ENCODE results near the gene SLC15A5.

GRCh38 chr12:13209663-13210251 is 13.2 kb downstream of the EMP1 start:
CAGE:
- cytosol, long polyA minus RNA = no peak
- cytosol, long polyA plus RNA = no peak
- long polyA plus RNA = no peak
- nucleus, long polyA minus RNA = no peak
- nucleus, long polyA plus RNA = no peak

DNA sequence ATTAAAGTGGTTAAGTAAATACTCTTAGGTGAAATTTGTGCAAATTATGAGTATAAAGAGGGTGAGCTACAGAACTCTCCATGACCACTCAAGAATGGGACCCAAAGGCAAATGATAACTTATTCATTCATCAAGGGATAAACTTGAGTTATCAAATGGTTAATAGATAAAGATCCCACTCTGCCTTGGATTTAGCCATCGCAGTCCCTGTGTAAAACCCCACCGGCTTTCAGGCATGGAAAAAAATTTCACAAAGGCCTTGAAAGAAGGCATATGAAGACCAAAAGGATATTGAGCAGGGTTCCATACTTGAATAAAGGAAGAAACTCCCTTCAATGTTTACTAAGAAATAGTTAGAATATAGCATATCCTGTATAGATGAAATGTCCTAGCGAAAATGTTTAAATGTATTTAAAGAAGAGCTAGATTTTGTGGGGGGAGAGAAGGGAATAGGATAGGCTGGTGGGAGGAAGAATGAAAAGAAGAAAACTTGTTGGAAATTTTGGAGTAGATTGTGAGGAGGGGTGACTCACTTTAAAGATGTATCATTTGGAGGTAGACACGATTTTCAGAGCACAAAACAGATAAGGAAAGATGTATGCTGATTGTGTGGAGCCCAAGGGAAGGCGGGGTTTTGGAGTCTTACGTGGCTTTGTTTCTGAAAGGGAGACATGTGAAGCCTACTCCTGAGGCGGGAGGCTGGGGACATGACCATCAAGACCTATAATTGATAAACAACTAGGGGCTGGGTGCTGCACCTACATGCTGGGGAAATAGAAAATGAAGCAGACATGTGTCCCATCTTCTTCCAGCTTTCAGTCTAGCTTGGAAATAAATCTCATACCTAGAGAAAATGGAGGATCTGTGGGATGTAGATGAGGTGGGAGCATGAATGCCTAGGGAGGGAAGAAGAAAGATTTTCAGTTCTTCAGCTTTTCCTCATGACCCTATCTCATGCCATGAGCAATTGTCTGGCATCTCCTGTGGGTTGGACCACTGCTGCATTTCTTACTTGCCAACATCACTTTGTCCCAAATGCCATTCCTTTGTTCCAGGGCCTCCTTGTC is 21.8 kb downstream of the EMP1 start:
CAGE:
- cytosol, long polyA minus RNA = no peak
- cytosol, long polyA plus RNA = no peak
- long polyA plus RNA = no peak
- nucleus, long polyA minus RNA = no peak
- nucleus, long polyA plus RNA = no peak

DNA sequence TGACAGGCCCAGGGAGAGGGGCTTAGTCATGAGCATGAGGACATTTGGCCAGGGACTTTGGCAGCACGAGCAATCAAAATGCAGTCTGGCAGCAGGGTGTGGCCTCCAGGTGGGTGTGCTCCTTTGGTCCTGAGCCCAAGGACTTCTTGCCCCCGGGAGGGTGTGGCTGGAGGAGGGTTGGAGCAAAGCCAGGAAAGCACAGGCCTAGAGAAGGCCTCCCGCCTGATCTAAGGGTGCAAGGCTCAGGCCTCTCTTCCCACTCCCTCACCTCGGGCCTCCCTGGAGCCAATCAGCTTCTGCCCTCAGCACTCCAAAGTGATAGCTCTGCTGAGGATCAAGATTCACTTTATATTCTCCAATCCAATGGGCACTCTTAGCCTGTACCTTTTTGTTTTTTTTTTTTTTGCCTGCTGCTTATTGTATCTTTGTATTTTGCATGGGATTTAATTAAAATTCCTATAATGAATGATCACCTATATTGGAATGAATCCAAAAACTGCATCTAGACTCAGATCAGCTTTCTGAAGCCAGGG is 25.8 kb downstream of the EMP1 start:
CAGE:
- cytosol, long polyA minus RNA = no peak
- cytosol, long polyA plus RNA = no peak
- long polyA plus RNA = no peak
- nucleus, long polyA minus RNA = no peak
- nucleus, long polyA plus RNA = no peak

DNA sequence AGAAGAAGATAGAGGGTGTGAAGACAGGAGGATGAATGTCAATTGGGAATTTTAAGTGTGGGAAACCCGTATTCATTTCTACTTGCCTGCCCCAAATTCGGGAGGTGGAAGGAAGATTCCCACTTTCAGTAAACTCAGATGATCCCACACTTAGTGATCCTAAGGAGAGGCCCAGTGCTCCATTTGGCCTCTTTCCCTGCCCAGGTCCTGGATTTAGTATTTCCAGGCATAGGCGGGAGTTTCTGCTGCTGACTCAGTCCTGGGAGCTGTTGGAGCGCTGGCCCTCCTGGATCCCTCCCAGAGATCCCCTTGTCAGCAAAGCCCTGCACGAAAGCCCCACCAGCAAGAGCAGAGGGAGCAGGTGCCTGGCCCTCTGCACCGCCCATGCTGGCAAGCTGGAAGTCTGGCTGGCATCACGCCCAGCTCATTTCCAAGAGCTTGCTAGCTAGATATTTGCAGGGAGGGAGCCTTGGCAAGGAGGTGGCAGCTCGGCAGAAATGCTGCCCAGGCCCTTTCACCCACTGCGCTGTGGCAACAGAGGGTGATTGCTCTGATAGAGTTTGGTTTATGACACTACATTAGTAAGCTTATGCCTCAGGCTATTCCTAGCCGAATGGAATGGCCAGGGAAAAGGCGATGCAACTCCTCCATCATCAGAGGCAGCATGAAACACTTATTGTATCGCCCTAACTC is 193.8 kb downstream of the EMP1 start:
CAGE:
- cytosol, long polyA minus RNA = no peak
- cytosol, long polyA plus RNA = no peak
- long polyA plus RNA = no peak
- nucleus, long polyA minus RNA = no peak
- nucleus, long polyA plus RNA = no peak

DNA sequence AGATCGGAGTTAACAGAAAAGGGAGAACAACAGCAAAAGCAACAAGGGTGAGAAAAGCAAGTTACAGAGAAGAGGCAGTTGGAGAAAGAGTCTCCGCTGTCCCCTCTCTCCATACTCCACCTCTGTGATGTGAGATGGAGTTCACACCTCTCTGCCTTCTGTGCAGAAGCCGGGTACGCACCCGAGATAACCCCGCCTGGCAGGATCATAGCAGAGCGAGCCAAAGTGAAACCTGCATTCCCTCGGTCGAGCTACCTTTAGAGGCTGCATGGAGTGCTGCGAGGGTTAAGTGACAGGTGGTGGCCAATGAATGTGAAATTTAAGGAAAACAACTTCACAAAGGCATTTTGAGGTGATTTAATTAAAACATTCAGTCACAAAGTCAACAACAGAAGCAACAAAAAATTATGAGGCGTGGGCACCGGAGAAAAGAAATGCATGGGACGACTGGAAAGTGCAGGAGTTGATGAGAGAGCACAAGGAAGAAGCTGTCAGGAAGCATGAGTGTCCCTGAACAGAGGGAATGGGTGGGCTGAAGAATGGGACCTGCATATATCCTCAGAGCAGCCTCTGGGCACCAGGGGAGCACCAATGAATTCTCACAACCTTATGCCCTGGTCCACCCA is 208.2 kb downstream of the EMP1 start:
CAGE:
- cytosol, long polyA minus RNA = no peak
- cytosol, long polyA plus RNA = no peak
- long polyA plus RNA = no peak
- nucleus, long polyA minus RNA = no peak
- nucleus, long polyA plus RNA = no peak

GRCh38 chr12:13444129-13444530 is 247.6 kb downstream of the EMP1 start:
CAGE:
- cytosol, long polyA minus RNA = no peak
- cytosol, long polyA plus RNA = no peak
- long polyA plus RNA = no peak
- nucleus, long polyA minus RNA = no peak
- nucleus, long polyA plus RNA = no peak

GRCh38 chr12:13505156-13505752 is 308.7 kb downstream of the EMP1 start:
CAGE:
- cytosol, long polyA minus RNA = no peak
- cytosol, long polyA plus RNA = no peak
- long polyA plus RNA = no peak
- nucleus, long polyA minus RNA = no peak
- nucleus, long polyA plus RNA = no peak

DNA sequence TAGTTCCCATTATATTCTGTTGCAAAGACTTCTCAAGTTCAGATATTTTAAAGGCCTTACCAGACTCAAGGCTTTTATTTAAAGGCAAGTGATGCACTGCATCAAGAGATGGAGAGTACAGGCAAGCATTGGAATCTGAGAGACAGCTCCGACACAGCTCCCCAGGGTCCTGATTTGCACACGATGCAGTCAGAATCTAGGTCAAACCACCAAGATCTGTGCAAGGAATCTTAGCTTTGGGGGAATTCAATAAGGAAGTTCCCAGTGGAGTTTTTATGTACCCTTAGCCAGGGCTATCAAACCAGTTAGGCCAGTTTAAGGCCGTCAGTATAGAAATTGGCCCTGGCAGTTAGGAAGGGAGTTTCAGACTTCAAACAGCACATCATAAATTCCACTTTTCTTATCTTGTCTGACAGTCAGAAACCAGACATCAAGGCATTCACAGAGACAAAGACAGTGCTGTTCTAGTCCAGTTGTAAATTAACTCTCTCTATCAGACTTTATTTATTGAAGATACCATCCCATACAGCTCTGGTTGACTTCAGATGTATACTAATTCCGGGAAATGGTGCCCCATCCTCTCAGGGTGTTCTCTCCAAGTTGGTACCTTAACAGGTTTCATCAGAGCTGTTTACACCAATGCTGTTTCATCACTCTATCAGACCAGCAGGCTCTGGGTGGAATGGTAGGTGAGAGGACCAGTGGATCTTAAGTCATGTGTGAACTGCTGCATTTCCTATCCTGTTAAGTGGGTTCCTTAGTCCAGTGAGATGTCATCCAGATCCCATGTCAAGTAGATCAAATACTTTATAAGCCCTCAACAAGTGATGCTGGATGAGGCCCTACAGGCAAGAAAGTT is 157.5 kb upstream of the ATF7IP start:
CAGE:
- cytosol, long polyA minus RNA = no peak
- cytosol, long polyA plus RNA = no peak
- long polyA plus RNA = no peak
- nucleus, long polyA minus RNA = no peak
- nucleus, long polyA plus RNA = no peak

GRCh38 chr12:14256485-14257057 is 108.9 kb upstream of the ATF7IP start:
CAGE:
- cytosol, long polyA minus RNA = no peak
- cytosol, long polyA plus RNA = no peak
- long polyA plus RNA = no peak
- nucleus, long polyA minus RNA = no peak
- nucleus, long polyA plus RNA = no peak

DNA sequence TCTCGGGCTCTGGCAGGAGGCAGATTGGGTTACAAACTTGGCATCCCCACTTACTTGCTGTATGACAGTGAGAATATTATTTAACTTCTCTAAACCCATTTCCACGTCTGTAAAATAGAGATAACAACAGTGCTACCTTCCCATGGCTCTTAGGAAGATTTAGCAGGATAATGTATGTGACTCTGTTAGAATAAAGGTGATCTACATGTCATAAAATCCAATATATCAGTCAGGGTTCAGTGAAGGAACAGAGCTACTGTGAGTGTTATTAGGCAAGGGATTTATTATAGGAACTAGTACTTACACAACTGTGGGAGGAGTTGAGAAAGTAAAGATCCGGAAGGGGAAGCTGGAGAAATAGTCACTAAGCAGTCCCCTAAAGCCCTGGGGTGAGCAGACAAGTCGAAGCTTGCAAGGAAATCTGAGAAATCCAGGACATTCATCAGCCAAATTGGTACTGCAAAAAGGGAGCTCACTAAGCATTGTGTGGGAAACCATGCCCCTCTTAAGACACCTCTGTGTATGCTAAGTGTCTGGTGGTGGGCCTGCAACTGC is 92.0 kb upstream of the ATF7IP start:
CAGE:
- cytosol, long polyA minus RNA = no peak
- cytosol, long polyA plus RNA = no peak
- long polyA plus RNA = no peak
- nucleus, long polyA minus RNA = no peak
- nucleus, long polyA plus RNA = no peak

DNA sequence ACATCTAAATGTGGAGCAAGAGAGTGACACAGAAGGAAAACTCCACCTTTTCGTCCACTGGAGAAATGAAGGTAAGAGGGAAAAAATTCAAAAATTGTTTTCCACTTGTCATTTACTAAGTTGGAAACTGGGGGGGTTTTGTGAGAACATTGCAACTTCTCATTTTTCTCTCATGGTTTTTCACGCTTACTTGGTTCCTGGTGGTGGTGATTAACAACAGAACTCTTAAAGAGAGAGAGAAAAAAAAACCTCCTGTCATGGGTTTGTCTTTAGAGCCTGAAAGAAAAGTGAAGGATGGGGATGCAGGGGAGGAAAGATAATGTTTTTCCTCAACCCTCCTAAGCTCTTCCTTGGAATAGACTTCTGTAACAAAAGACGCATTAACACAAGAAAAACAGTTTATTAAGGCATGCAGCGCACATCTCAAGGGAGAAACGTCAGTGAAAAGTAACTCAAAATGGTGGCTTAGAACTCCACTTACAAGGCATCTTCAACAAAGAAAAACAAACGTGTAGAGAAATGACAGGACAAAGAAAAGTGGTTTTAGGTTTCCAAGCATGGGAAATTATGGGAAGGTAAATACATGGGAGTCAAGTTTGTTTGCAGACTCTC is 81.9 kb upstream of the ATF7IP start:
CAGE:
- cytosol, long polyA minus RNA = no peak
- cytosol, long polyA plus RNA = no peak
- long polyA plus RNA = no peak
- nucleus, long polyA minus RNA = no peak
- nucleus, long polyA plus RNA = no peak

DNA sequence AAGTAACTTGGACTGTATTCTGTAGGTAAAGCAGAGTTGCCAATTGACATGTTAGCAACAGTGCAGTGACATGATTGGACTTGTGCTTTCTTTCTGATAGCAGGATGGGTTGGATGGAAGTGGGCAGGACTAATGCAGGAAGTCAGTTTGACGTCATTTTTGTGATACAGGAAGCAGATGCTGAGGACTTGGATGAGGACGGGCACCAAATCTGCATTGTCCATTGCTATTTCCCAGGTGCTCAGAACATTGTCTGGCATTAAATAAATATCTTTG is 31.0 kb downstream of the GUCY2C start:
CAGE:
- cytosol, long polyA minus RNA = no peak
- cytosol, long polyA plus RNA = no peak
- long polyA plus RNA = no peak
- nucleus, long polyA minus RNA = no peak
- nucleus, long polyA plus RNA = no peak

GRCh38 chr12:14756188-14756612 is 14.7 kb downstream of the H4C16 start:
CAGE:
- cytosol, long polyA minus RNA = no peak
- cytosol, long polyA plus RNA = no peak
- long polyA plus RNA = no peak
- nucleus, long polyA minus RNA = no peak
- nucleus, long polyA plus RNA = no peak

GRCh38 chr12:14841585-14842383 is 1.5 kb downstream of the ART4 start:
CAGE:
- cytosol, long polyA minus RNA = no peak
- cytosol, long polyA plus RNA = no peak
- long polyA plus RNA = no peak
- nucleus, long polyA minus RNA = no peak
- nucleus, long polyA plus RNA = no peak

DNA sequence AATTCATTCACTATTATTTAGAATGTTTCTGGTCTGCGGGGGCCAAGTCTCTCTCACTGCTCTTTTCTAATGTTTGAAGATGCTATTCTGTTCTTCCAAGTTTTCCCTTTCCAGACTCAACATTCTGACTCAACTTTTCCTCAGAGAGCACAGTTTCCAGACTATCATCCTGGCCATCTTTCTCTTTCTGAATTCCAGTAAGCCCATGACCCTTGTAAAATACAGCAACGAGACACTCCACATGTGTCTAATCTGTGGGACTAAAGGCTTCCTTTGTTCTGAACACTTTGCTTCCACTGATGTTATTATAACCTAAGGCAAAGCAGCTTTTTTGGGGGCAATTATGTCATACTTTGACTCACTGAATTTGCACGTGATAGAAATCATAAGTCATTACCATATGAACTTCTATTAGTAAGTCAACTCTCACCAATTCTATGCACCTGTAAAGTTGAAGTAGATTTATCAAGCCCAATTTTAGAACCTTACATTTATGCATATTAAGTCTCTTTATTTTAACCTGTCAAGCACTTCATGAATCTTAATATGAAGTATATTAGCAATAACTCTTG is 6.4 kb upstream of the ART4 start:
CAGE:
- cytosol, long polyA minus RNA = no peak
- cytosol, long polyA plus RNA = no peak
- long polyA plus RNA = no peak
- nucleus, long polyA minus RNA = no peak
- nucleus, long polyA plus RNA = no peak

GRCh38 chr12:14881407-14881735 is 4.3 kb downstream of the MGP start:
CAGE:
- cytosol, long polyA minus RNA = no peak
- cytosol, long polyA plus RNA = no peak
- long polyA plus RNA = no peak
- nucleus, long polyA minus RNA = no peak
- nucleus, long polyA plus RNA = no peak

DNA sequence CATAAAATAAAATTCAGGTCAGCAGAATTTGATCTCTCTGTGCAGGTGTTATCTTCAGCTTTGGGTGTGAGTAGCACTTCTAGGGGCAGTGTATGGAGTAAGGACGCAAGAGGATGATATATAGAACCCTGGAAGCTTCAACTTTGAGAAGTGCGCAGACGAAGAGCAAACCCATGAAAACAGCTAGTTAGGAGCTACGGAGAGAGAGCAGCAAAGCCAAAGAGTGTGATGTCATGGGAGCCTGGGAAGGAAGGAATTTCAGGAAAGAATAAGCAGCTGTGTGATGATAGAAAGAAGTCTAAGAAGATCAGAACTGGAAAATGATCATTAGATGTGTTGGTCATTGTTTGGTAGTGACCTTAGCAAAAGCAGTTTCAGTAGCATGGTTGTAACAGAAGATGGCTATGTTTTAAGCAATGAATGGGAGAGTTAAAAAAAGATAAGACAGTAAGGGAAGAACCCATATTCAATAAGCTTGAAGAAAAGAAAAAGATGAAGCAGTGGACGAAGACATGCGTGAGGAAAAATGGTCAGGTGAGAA is 5.9 kb downstream of the RERG start:
CAGE:
- cytosol, long polyA minus RNA = no peak
- cytosol, long polyA plus RNA = no peak
- long polyA plus RNA = no peak
- nucleus, long polyA minus RNA = no peak
- nucleus, long polyA plus RNA = no peak

DNA sequence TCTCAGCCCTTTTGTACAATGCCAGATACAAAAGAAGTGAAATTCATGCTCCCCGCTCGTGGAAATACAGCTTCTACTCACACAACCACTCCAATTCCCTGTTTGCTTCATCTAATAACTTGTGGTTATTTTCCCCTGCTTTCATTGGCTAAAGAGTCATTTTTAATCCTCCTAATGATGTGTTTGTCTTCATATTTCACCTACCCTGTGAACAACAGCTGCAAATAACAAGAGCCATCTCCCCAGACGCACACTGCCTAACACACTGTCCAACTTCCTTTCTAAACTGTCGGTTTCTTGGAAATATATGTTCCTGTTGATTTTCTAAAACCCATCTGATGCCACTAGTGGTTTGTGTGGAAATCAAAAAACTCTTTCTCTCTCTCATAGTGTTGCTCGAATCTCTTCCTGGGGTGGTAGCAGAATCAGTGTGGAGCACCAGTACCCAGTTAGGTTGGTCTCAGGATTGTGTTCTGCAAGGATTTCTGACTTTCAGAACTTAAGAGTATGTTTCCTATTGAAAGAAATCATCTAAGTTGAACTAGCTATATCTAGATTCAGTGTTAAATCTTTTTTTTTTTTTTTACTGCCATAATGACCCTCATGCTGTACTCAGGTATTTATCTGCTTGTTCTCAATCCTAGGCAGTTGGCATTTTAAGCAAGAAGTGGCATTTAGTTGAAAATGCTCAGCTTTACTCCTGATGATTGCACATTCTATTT is 226.9 kb downstream of the EPS8 start:
CAGE:
- cytosol, long polyA minus RNA = no peak
- cytosol, long polyA plus RNA = no peak
- long polyA plus RNA = no peak
- nucleus, long polyA minus RNA = no peak
- nucleus, long polyA plus RNA = no peak

DNA sequence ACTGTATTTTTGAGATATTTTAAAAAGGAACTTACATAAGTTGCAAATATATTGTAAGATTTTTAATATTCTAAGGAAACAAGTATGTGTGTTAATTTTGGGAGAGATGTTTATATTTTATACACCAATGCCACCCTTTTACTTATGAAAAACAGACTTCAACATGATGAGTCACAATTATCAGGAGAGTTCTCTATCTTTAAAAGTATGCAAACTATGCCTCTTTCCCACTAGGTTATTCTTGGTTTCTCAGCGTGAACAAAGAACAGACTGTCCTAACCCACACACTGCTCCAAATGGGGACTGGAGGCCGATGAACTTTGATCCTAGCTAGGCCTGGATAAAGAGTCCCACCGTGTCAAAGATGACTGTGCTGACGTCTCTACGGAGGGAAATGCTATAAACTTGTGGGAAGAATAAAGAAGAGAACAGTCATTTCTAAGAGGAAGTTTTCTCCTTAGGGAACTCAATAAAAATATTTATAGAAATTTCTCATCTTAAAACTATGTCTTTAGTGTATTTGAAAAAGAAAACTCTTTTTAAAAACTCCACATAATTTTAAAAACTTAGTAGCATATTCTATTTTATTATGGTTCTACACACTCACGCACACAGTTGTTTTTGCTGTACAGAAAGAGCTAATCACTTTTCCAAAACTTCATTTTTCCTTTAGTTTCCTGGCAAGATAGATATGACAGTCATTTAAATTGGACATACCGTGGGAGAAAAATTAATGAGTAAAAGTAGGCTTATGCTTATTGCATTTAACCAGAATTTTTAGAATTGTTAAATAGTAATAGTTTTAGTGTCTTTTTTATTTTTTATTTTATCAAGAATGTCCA is 160.0 kb downstream of the EPS8 start:
CAGE:
- cytosol, long polyA minus RNA = no peak
- cytosol, long polyA plus RNA = no peak
- long polyA plus RNA = no peak
- nucleus, long polyA minus RNA = no peak
- nucleus, long polyA plus RNA = no peak

GRCh38 chr12:16277389-16278017 is at the start of gene SLC15A5:
TSS of gene SLC15A5 (minus strand) at chr12:16277685.
CAGE:
- cytosol, long polyA minus RNA = no peak
- cytosol, long polyA plus RNA = no peak
- long polyA plus RNA = no peak
- nucleus, long polyA minus RNA = no peak
- nucleus, long polyA plus RNA = no peak

Data from keratinocyte (primary cell).